ENCODE measurements around a stretch of chr9.

DNA sequence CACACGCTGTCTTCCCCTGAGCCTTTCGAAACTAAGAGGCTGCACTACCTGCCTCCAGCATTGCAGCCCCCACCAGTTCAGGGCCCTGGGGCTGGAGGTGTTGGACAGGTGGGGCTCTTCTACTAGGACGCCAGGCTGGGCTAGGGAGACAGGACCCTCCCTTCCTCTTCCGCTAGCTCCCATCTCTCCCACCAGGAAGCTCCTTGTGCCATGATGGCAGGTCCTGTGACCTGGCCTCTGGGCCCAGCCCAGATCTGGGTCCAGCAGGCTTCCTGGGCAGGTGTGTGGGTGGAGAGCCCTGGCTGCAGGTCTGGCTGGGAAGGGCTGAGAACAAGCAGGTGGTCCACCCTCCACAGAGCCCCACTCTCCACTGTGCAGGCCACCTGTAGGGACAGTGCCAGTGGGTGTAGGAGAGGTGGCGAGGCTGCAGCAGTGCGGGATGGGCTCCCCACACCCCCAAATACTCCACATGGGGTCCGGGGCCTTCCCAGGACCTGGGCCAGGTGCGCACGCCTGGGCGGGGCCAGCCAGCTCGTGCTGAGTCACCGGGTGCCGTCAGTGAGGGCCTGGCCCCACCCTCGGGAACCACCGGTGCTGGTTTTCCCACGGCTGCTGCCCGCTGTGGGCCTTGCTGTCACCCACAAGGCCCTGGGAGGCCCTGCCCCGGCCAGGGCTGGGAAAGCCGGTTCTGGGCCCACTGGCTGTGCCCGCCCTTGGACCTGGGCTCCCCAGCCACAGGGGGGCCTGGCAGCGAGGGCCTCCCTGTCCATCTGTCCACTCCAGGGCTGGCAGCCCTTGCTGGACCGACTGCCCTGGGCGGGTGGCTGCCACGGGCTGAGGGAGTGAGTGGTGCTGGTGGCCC lies 9.2 kb upstream of the NRARP start:
- RRBS: 85% methylated on average over 12 of the region's 24 CpGs

- RRBS: 95% methylated on average over 25 of the region's 49 CpGs
Measured at GRCh38 chr9:137353364-137354333, 51.6 kb upstream of the NRARP start.

DNA sequence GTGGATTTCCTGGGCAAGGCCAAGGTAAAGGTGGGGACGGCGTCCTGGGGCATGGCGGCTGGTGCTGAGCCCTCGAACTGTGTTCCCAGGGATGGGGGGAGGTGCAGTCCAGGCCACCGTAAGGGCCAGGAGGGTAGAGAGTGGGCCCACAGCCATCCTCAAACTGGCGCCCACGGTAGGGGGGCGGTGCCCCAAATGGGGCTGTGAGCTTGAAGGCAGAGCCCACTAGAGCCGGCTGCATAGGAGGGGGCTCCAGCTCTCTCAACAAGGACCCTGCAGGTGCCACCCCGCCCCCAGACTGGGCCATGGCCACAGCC lies 6.1 kb downstream of the NOXA1 start:
- RRBS: no CpG with 5 or more reads among the region's 10 CpGs

DNA sequence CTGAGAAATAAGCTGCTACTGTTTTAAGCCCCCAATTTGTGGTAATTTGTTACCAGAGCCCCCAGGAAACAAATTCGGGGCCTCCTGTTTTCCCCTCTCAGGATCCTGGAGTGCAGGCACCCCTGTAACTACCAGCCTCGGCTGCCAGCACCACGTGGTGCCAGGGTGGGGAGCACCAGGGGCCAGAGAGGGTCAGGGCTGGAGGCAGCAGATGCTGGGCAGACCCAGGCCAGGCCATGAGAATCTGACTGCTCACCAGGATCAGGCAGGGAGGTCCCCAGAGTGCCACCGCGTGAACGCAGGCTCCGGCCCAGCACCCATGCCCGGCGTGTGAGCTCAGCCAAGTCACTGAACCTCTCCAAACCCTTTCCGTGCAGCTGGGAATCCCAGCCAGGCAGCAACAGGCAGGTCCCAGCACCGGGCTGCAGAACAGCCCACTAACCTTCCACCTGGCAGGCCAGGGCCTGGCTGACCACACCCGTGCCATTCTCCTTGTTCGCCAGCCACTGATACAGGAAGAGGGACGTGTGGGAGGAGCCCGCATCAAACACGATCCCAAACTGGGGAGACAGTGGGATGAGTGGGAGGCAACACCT lies 3.5 kb downstream of the ENTPD8 start:
- RRBS: 86% methylated on average over 3 of the region's 16 CpGs

DNA sequence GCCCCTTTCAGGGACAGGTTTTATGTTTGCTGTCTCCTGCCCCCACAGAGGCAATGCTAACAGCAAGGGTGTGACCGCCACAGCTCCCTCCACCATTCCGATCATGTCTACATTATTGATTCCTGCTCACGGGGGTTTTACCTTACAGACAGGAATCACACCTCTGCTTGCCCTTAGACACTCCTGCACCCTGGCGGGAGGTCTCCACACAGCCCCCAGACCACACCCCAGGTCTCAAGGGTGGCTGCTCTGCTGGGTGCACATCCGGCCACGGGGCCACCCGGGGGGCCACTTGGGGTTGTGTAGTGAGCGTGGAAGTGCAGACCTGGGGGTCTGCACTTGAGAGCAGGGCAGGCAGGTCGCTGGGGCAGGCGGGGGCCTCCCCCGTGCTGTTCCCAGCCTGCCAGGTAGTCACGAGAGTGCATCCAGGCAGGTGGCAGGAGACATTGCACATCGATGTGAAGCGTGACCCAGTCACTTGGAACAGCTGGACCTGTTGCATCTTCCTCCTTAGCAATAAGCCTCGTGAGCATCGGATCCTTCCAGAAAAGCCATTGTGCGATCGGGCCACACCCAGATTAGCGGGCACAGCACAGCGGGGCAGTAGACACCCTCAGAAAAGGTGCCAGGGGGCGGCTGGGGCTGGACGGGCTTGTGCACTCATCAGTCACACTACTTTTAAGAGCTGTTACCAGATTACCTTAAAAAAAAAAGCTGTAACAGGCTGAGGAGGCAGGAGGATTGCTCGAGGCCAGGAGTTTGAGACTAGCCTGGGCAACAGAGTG lies 4.8 kb upstream of the ENTPD8 start:
- RRBS: no CpG with 5 or more reads among the region's 23 CpGs

- RRBS: no CpG with 5 or more reads among the region's 21 CpGs
Measured at GRCh38 chr9:137450597-137451194, 8.4 kb downstream of the NSMF start.

- RRBS: no CpG with 5 or more reads among the region's 28 CpGs
Measured at GRCh38 chr9:137589164-137589852, 1.0 kb downstream of the ZMYND19 start.

DNA sequence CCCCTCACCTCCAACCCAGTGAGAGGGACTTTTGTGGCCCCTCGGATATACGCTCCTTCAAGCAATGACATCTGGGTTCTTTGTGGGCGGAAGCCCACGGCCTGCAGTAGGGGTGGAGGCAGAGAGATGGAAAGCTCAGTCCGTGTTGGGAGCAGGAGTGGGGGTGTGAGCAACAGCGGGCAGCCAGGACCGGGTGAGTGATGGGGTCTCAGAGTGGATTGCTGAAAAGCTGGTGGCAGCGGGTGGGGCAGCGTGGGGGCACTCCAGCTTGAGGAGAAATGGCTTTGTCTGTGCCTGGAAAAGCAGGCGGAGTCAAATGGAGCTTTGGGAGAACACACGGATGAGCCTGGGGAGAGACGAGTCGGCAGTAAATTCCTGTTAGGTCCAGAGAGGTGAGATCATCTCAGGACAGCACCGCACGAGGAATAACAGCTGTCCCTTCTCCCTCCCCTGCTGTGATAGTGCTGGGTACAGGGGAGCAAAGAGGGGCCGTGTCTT lies 42.1 kb downstream of the CACNA1B start:
- RRBS: no CpG with 5 or more reads among the region's 16 CpGs

DNA sequence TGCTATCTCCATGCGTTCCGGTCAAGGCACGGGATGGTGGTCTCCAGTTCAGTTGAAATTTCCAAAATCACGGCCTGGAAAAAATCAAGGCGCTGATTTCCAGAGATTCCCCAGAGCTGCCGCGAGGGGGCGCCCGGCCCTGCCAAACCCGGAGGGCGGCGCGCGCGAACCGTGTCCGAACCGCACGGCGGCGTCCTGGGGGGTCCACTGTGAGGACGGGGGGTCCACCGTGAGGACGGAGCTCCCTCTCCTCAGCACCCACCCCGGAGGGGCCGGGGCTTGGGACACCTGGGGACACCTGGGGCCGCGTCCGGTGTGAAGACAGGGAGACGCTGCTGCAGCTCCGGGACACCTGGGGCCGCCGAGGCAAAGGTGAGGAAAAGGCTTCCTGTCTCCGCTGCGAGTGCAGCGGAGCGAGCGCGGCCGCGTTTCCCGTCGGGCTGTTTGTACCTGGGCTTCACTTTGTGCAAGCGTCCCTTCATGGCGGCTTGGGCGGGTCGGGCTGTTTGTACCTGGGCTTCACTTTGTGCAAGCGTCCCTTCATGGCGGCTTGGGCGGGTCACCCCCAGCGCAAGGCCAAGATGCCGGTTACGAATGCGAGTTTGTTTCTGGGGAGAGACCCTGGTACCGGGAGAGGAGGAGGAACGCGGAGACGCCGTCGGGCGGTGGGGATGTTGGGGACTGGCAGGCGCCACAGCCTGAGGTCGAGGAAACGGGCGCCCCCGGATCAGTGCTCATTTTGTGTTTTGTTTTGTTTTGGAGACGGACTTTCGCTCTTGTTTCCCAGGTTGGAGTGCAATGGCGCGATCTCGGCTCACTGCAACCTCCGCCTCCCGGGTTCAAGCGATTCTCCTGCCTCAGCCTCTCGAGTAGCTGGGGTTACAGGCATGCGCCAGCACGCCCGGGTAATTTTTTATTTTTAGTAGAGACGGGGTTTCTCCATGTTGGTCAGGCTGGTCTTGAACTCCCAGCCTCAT lies 272.6 kb downstream of the CACNA1B start:
- RRBS: 57% methylated on average over 3 of the region's 79 CpGs